Hematopoietic multipotent progenitor cell (in vitro differentiated cells): ENCODE data around the gene PIWIL1.

GRCh38 chr12:125128417-125129503, 57.4 kb upstream of the TMEM132B start:
- CAGE, long polyA plus RNA: no peak

GRCh38 chr12:125220378-125220709, 34.2 kb downstream of the TMEM132B start:
- CAGE, long polyA plus RNA: no peak

DNA sequence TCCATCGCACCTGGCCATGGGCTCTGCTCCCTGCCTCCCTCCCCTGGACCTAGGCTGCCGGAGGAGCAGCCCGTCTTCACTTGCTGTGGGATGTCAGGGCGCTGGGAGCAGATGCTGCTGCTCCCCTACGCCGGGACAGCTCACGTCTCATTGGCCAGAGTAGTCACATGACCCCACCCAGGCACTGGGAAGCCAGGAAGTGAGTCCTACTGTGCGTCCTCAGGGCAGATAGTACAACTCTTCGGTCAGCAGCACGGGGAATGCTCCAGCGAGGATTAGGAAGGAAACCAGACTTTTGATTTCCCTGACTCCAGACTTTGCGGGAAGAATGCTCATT, 94.3 kb downstream of the TMEM132B start:
- CAGE, long polyA plus RNA: no peak

DNA sequence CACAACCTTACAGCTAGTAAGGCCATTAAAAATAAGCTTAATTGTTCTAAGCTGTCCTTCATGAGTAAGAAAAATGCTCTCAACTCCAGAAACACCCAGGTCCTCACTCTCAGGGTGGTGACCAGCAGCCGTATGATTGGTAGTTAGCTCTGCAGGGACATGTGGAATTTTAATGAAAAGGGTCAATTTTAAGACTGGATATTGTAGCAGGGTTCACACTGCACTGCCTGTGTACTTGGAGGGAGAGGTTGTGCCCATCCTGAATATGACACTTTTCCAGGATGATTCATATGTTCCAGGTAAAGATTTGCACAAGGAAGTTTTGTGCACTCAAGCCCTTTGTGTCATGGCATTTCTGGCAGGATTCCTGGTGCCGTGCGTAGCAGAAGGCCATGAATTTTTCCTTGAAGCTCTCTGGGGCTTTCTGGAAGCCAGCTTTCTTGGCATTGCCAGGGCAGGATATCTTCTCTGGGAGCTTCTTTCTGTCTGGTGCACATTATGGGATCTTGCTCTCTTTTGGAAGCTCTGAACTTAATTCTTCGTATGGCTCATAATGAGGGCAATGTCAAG, 1012.8 kb downstream of the TMEM132B start:
- CAGE, long polyA plus RNA: no peak

- CAGE, long polyA plus RNA: no peak
These were observed 558.9 kb upstream of the TMEM132C start for GRCh38 chr12:127708089-127708378.

GRCh38 chr12:128265971-128266668, 850 bp upstream of the TMEM132C start:
- CAGE, long polyA plus RNA: no peak

DNA sequence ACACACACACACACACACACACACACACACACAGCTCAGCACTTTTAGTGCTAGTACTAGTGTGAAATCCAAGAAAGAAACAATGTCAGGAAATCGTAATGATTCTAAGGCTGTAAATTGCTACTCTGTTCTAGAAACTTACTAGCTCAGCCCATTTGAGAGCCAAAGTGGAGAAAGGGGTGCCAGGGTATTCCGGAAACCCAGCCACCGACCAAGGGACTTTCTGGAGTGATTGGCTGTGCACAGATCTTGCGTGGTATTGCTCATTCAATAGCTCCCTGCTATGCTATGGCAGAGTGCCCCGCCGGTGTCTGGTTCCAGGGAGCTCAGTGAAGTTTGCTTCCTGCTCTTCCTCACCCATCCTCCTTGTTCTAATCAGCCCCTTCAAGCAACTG, 219.9 kb downstream of the TMEM132C start:
- CAGE, long polyA plus RNA: no peak

- CAGE, long polyA plus RNA: no peak
These were observed 24.8 kb downstream of the SLC15A4 start for GRCh38 chr12:128798679-128799572.

DNA sequence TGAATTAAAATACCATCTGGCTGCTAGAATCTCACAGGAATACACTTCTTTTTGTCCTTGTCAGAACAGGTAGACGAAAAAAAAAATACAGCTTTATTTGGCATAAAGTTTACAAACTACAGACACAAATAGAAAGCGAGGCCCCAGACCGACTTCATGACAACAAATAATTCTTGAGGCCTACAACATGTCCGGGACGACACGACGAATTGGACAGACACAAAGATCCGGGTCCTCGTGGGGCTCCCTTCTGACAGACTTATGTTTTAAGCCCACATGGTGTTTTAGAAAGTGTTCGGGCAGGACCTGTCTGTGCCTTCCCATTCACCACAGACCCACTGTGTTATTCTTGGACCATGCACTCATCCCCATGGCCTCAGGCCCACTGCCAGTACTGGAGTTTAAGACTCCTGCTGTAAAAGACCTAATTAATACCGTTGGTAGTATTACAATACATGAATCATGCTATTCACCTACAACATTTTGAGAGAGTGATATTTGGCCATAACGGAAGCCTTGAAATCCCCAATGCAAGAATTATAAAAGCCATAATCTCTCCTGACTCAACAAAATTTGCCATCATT, 20.0 kb downstream of the SLC15A4 start:
- CAGE, long polyA plus RNA: no peak

GRCh38 chr12:128818524-128819172, 5.1 kb downstream of the SLC15A4 start:
- CAGE, long polyA plus RNA: no peak

GRCh38 chr12:128863996-128864587, 10.8 kb downstream of the GLT1D1 start:
- CAGE, long polyA plus RNA: no peak

- CAGE, long polyA plus RNA: no peak
These were observed 18.3 kb downstream of the GLT1D1 start for GRCh38 chr12:128871554-128871909.

DNA sequence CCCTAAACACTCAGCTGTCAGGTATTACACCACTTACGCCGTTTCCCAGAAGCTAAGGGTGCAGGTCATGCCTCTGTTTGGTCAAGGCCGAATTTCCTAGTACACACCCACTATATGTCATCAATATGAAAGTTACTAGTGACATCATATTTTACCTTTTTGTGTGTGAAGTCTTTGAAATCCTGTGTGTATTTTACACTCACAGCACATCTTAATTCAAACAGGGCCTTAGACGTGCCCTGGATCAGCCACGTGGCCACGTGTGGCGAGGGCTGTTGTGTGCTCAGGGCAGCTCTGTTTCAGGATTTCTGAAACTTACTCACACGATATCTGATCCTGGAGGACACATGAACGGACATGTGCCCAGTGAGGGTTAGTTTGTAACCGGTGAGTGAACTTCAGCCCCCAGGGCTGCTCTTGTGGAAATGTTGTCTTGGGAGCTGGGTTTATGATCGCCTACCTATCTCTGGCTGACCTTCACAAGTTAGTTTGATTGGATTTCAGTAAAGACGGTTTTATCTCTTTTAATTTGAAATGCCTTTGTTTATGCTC, 51.9 kb downstream of the GLT1D1 start:
- CAGE, long polyA plus RNA: no peak

DNA sequence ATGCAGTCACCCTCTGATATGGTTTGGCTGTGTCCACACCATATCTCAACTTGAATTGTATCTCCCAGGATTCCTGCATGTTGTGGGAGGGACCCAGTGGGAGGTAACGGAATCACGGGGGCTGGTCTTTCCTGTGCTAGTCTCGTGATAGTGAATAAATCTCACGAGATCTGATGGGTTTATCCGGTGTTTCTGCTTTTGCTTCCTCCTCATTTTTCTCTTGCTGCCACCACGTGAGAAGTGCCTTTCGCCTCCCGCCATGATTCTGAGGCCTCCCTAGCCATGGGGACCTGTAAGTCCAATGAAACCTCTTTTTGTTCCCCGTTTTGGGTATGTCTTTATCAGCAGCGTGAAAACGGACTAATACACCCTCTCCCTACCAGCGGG, 256.2 kb downstream of the GLT1D1 start:
- CAGE, long polyA plus RNA: no peak

GRCh38 chr12:130070064-130070683, 92.1 kb upstream of the FZD10 start:
- CAGE, long polyA plus RNA: no peak

DNA sequence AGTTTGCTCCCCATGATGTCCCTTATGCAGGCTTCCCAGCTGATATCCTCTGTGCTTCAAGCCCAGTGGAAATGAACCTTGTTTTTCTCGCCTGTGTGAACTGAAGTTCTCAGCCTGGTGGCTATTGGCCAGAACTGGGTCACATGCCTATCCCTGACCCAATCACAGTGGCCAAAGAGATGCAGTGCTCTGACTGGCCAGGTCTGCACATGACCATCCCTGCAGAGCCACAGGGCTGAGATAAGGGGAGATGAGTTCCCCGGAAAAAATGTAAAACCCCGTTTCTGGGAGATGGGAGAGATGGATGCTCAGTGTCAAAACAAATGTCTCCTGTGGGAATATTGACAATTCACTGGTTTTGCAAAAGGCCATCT, 34.7 kb upstream of the FZD10 start:
- CAGE, long polyA plus RNA: no peak

- CAGE, long polyA plus RNA: no peak
These were observed 83.1 kb upstream of the PIWIL1 start for GRCh38 chr12:130254571-130254927.

DNA sequence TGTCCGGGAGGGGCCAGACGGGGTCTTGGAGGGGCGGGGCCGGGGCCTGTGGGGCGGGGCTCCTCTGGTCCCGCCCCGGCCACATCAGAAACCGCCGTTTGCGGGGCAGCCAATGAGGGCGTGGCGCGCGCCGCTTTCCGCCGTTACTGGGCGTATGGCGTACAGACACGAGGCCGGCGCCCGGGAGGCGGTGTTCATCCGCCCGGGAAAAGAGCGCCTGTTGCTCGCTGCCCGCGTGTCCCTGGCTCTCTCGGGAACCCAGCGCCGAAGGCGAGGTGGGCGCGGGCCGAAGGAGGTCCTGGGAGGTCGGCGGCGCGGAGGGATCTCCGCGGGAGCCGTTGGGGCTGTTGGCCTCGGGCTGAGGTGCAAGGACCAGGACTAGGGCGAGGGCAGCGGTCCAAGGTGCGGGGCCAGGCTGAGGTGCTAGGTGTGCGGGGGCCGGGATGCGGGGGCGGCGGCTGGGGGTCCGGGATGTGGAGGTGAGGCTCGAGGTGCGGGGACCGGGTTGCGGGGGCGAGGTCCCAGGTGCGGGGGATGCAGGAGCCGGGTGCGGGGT, at the start of gene PIWIL1:
Gene PIWIL1, plus strand, starts transcription at position 143 of the 556 bp plus-strand sequence.
- CAGE, long polyA plus RNA: no peak

DNA sequence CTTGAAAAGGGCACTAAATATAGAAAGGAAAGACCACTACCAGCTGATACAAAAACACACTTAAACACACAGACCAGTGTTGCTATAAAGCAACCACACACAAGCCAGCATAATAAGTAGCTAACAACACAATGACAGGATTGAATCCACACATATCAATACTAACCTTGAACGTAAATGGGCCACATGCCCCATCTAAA, 6.0 kb upstream of the RIMBP2 start:
- CAGE, long polyA plus RNA: no peak

GRCh38 chr12:130868366-130869097, 3.3 kb upstream of the RAN start:
- CAGE, long polyA plus RNA: no peak